Adrenal gland (tissue), 7 donors: ENCODE results near the genes TSPAN5, ADH7, C4orf54 and H2AZ1.

DNA sequence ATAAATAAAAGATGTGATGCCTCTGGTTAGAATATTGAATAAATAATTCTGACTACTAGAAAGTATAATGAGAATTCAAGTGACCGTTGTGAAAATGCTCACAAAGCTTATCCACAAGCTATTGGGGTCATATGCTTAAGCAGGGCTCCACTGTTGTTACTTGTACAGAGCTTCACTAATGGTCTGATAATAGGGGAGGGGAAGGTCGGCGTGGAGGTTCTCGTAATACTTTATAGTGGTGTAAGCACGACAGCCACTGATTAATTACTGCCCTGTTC, 11.7 kb downstream of the UNC5C start:
- PRO-cap, 3 experiments: no peak in any of the 3 experiments
- RAMPAGE, long total RNA, 4 experiments: no peak in any of the 4 experiments
- RRBS: no CpG with 5 or more reads among the region's 5 CpGs

DNA sequence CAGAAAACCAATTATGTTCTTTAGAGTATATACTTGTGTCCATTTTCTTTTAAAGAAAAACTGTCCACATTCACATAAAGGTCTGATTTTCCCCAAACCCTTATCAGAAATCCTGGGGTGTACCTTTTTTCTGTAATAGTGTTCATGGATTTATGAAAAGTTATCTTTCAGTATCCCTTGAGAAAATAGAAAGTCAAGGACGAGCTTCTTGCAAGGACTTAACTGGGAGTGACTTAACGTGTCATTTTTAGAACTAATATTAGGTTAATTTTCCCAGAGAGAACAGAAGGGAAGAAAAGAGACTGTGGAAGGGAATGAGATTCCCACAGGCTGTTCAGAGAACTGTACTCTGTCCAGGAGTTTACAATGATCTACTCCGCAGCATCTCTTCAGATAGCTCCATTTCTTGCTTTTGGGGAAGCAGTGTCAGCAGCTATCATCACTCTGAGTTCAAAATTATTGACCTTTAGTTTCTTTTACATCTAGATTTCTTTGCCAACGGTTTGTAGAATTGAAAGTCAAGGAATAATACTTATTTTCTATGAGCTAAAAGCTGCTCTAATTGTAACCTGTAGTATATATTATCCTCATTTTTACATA, 5.1 kb downstream of the UNC5C start:
- PRO-cap, 3 experiments: no peak in any of the 3 experiments
- RAMPAGE, long total RNA, 4 experiments: no peak in any of the 4 experiments
- RRBS: no CpG with 5 or more reads among the region's 4 CpGs

DNA sequence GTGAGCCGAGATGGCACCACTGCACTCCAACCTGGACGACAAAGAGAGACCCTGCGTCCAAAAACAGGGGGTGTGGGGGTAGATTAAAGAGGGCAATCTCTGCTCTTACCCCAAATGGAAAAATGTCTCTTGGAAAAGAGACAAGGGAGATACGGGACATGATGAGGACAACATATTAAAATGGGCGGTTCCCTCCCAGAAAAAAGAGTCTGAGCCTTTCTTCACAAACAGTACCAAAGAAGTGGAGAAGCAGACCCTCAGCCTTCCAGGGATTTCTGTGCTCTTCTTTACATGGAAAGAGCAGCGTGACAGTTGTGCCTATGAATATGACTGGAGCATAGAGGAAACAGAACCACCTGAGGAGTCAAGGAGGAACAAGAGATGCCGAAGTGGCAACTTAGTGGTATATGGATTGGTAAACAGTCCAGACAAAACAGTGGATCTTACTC, 994.5 kb downstream of the STPG2 start:
- PRO-cap, 3 experiments: no peak in any of the 3 experiments
- RAMPAGE, long total RNA, 4 experiments: no peak in any of the 4 experiments
- RRBS: no CpG with 5 or more reads among the region's 7 CpGs

DNA sequence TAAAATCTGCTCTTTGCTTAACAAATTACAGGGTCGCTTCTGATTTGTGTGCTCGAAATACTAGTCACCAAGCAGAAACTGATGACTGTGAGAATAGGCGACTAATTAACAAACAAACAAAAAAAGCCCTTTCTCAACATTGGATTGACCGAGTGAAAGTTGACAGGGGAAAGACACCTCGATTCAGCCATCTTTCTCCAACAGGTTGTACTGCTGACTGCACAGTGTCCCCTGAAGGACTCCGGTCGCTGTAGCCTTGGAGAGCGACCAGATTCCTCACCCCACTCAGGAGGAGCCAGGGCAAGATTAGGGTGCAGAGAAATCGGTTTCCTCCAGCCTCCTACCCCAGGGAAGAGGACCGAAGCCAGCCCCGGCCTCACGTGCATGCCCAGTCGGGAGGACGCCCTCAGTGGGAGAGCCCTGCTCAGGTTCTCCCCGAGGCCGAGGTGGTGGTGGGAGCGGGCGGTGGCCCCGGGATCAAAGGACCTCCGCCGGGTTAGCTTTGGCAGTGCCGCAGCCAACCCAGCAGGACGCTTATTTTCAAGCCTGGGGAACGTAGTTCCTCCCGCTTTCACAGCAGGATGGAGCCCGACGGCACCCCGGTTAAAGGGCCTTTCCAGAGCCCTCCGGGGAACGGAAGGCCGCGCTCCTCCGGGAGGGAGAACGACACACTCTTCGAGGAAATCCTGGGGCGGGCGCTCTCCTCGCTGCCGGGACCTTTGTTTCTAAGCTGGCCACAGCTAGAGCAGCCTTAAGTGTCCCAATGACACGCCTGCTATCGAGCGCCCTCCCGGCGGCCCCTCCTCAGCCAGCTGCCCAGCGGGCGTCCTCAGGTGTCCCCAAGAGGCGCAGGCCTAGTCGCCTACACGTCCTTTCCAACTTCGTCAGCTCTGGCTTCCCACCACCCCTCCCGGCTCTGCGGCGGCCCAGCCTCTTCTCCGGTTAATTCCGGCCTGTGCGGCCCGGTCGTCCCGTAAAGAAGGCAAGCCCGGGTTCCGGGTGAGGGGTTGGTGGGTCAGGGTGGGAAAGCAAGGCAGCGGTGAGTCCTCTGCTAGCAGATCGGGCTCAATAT, 848 bp upstream of the RAP1GDS1 start:
- PRO-cap, 3 experiments: peak in 3 of 3 experiments; most common plus-strand start position 284 of the sequence (in 2); most common minus-strand start position 727 of the sequence (in 3)
- RAMPAGE, long total RNA, 4 experiments: no peak in any of the 4 experiments
- RRBS: under 1% methylated on average over 29 of the region's 63 CpGs

- PRO-cap, 3 experiments: no peak in any of the 3 experiments
- RAMPAGE, long total RNA, 4 experiments: no peak in any of the 4 experiments
- RRBS: no CpG with 5 or more reads among the region's 10 CpGs
Observed at GRCh38 chr4:98320889-98321316, 59.7 kb downstream of the RAP1GDS1 start.

DNA sequence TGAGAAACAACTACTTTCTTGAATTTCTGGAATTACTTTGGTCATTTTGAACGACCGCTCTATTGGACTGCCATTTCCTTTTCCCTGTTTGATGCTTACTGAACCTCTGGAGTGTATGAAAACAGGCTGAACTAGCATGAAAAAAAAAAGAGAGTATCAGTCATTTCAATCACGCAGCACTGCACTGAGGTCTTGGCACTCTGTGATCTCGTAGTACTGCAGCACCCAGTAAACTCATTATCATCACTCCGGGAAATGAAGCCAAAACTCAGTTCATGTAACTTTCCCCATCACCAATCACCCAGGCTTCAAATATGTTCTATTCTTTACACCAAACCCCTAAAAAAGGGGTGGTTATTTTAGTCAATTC, 54.5 kb downstream of the TSPAN5 start:
- PRO-cap, 3 experiments: no peak in any of the 3 experiments
- RAMPAGE, long total RNA, 4 experiments: no peak in any of the 4 experiments
- RRBS: no CpG with 5 or more reads among the region's 5 CpGs

GRCh38 chr4:98657903-98659035, at the start of gene TSPAN5:
TSPAN5 (minus strand) TSS chr4:98658611.
- PRO-cap, 3 experiments: peak in 3 of 3 experiments; most common plus-strand start chr4:98658823 (in 1); most common minus-strand start chr4:98658732 (in 2)
- RAMPAGE, long total RNA, 4 experiments: no peak in any of the 4 experiments
- RRBS: 2% methylated on average over 45 of the region's 135 CpGs

- PRO-cap, 3 experiments: no peak in any of the 3 experiments
- RAMPAGE, long total RNA, 4 experiments: no peak in any of the 4 experiments
- RRBS: no CpG with 5 or more reads among the region's 3 CpGs
Observed at GRCh38 chr4:98688771-98689307, 30.4 kb upstream of the TSPAN5 start.

GRCh38 chr4:99024695-99025345, 29.3 kb downstream of the METAP1 start:
- PRO-cap, 3 experiments: no peak in any of the 3 experiments
- RAMPAGE, long total RNA, 4 experiments: no peak in any of the 4 experiments
- RRBS: no CpG with 5 or more reads among the region's 4 CpGs

GRCh38 chr4:99051440-99051794, 37.2 kb downstream of the ADH5 start:
- PRO-cap, 3 experiments: peak in 1 of 3 experiments; most common plus-strand start chr4:99051595 (in 1)
- RAMPAGE, long total RNA, 4 experiments: no peak in any of the 4 experiments
- RRBS: no CpG with 5 or more reads among the region's 1 CpG

DNA sequence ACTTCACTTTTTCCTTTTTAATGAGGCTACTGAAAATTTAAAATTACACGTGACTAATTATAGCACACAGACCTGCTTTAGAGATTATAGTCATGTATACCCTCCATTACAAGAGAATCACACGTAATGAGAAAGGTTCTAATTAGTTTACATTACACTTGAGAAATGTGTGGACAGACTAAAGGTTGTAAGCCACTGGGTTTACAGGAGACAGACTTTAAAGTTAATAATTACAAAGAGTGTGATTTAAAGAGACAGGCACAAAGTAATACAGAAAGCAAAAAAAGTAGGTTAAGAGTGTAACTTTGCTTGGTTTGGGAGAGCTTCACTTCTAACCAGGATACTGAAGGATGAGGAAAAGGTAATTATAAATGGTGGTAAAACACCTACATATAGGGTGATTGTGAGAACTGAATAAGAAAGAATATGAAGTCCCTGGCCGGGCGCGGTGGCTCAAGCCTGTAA, 2.3 kb downstream of the ADH5 start:
- PRO-cap, 3 experiments: no peak in any of the 3 experiments
- RAMPAGE, long total RNA, 4 experiments: no peak in any of the 4 experiments
- RRBS: no CpG with 5 or more reads among the region's 5 CpGs

- PRO-cap, 3 experiments: no peak in any of the 3 experiments
- RAMPAGE, long total RNA, 4 experiments: no peak in any of the 4 experiments
- RRBS: no CpG with 5 or more reads among the region's 1 CpG
Observed at GRCh38 chr4:99435137-99435486, at the start of gene ADH7. ADH7 (minus strand) TSS chr4:99435342.

DNA sequence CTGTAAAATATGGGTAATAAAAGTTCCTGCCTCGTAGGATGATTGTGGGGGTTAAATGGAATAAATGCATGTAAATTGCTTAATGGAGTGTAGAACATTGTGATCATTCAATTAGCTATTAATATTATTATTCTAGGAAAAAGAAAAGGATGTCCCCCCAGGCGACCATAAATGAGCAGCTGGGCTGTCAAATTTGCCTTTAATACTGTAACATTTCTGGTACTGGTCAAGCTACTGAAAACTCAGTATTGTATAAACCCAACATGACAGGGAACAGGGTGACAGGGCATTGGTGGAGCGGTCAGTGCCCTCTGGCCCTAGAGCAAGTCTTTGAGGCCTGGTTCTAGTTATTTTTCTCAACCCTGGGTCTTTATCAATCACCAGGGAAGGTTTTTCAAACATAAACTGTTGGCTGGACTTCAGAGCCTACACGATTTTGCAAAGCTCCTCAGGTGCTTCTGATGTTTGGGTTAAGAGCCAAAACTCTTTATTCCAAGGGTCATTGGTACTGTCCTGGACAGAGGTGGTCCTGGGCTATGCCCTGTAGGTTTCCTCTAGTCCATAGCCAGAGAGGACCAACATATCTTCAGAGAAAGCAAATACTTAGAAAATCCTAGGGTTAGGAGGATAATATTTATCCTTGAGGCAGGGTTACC, 26.5 kb upstream of the ADH7 start:
- PRO-cap, 3 experiments: no peak in any of the 3 experiments
- RAMPAGE, long total RNA, 4 experiments: no peak in any of the 4 experiments
- RRBS: no CpG with 5 or more reads among the region's 4 CpGs

DNA sequence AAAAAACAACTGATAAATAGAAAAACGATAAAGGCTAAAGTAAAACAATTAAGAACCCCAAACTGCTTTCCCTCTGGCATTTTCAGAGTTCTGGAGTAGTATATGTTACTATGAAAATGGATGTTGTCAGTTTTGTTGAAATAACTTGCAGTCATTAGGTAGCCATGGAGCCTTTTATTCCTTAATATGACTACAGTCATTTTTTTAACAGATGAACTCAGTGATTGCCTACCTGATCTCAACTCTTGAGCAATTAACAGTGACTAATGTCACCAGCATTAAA, at the start of gene C4orf54:
TSS of gene C4orf54 (minus strand) at position 149 of the 283 bp plus-strand sequence.
- PRO-cap, 3 experiments: no peak in any of the 3 experiments
- RAMPAGE, long total RNA, 4 experiments: no peak in any of the 4 experiments
- RRBS: no CpG with 5 or more reads among the region's 1 CpG

DNA sequence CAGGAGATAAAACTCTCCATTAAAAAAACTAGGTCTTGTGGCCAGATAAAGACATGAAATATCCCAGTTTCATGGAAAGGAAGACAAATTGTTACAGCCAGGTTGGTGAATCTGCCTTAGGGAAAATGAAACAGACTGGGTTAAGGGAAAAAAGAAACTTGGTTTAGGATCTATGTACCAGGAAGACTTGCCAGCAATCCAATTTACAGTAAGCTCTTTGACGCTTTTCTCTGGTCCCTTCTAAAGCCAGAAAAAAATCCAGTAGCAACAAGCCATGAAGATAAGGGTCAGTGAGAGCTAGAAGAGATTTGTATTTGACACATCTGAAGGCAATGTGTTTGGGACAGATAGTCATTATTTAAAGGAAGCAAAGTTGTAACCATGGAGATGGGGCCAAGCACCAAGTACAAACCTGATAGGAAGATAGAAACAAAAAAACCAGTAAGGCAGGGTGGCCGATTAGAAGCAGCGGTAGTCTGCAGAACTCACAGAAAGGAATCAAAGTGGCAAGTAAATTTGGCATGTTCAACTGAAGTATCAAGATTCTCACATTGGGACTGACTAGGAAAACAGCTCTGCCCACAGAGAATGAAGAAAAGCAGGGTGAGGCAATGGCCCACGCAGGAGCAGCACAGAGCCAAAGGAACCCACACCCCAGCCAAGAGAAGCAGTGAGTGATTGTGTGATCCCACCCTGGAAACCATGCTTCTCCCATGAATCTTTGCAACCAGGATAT, 12.8 kb upstream of the C4orf54 start:
- PRO-cap, 3 experiments: no peak in any of the 3 experiments
- RAMPAGE, long total RNA, 4 experiments: no peak in any of the 4 experiments
- RRBS: no CpG with 5 or more reads among the region's 4 CpGs

DNA sequence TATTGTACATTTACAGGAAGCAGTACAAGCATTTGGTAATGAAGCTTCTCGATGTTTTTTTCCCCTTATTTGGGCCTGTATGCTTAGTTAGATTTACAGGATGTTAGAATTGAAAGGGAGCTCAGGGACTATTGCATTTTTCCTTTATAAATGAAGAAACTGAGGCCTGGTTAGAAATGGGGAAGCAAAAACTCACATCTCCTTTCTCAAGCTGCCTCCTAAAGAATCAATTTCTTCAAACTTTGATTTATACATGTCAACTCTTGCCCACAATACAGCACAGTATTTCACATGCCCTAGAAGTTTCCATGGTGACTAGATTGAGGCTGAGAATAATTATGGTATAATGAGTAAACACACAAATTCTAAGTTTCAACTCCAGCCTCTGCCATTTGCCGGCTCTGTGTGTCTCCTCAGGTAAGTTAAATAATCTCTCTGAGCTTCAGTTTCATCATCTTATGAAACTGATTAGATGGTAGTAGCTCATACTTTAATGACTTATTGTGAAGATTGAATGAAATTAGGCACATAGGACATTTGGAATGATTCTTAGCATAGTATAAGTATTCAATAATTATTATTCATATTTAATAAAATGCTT, 29.4 kb downstream of the DAPP1 start:
- PRO-cap, 3 experiments: no peak in any of the 3 experiments
- RAMPAGE, long total RNA, 4 experiments: no peak in any of the 4 experiments
- RRBS: no CpG with 5 or more reads among the region's 2 CpGs

DNA sequence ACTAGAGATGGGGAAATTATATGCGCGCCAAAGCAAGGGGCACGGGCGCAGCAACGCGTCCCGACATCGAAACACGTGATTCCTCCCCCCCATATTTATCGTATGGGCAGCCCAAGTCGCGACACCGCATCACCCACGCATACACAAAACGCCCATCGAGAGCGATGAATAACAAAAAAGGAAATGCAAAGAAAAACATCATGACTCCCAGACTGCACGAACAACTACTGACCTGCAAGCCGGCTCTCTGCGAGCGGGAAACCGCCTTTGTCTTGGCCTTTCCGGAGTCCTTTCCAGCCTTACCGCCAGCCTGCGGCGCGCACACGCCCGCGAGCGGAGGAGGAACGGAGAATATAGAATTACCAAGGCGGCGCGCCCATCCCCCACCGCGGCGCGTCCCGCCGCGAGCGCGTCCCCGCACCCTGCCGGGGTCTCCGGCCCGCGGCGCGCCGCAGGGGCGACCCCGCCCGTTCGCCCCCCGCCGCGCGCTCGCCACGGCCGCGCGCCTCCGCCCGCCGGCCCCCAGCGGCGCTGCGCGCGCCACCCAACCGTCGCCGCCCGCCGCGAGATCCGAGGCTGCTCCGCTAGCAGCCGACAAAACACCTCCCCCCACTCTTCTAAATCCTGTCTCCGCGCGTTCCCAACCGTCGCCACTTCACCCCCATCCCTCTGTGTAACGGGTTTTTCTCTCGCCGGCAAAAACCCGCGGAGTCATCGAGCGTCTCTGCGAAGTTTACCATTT, 473 bp downstream of the H2AZ1 start:
- PRO-cap, 3 experiments: peak in 1 of 3 experiments; most common plus-strand start position 623 of the sequence (in 1); most common minus-strand start position 619 of the sequence (in 1)
- RAMPAGE, long total RNA, 4 experiments: no peak in any of the 4 experiments
- RRBS: under 1% methylated on average over 20 of the region's 95 CpGs

GRCh38 chr4:99950173-99950409, at the start of gene H2AZ1:
H2AZ1 (minus strand) TSS chr4:99950275.
- PRO-cap, 3 experiments: peak in 3 of 3 experiments; most common minus-strand start chr4:99950275 (in 2)
- RAMPAGE, long total RNA, 4 experiments: start-site peak on the minus strand in 3 of 4 experiments, at chr4:99950274-99950344 at its widest, 95 to 2,183 reads per replicate
- RRBS: no CpG with 5 or more reads among the region's 17 CpGs

- PRO-cap, 3 experiments: no peak in any of the 3 experiments
- RAMPAGE, long total RNA, 4 experiments: no peak in any of the 4 experiments
- RRBS: no CpG with 5 or more reads among the region's 5 CpGs
Observed at GRCh38 chr4:100216883-100217446, 26.7 kb upstream of the DDIT4L start.

GRCh38 chr4:100430257-100430940, 87.4 kb downstream of the EMCN start:
- PRO-cap, 3 experiments: no peak in any of the 3 experiments
- RAMPAGE, long total RNA, 4 experiments: no peak in any of the 4 experiments
- RRBS: no CpG with 5 or more reads among the region's 6 CpGs